ENCODE data around the gene FOXL1.

DNA sequence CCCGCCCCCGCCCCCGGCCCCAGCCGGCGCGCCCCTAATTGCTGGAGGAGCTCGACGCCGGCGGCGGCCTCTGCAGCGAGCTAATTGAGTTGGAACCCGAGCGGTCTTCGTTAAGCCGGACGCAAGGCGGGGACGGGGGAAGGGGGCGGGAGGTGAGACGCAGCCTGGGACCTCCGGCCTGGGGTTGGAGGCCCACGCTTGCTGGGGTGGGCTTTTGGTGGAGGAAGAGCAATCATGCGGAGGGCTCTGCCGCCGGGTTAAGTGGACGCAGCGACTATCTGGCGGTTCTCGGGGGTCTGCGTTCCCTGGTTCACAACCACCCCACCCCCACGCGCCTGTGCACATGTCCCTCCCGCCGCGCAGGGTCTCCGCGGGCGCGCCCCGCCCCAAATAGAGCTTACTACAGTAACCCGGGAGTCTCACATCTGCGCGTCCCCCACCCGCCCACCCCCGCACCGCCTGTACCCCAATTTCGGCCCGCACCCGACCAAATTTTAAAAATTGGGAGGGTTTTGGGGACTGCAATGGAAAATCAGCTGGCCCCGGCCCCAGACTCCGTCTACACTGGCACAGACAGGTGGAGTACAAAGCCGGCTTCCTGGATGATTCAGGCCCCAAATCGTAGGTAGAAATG lies 12.6 kb upstream of the FOXF1 start:
- PRO-cap, 3 experiments: no peak in any of the 3 experiments
- RAMPAGE, long total RNA, 4 experiments: no peak in any of the 4 experiments
- RRBS: 8% methylated on average over 22 of the region's 54 CpGs

GRCh38 chr16:86501565-86502020 lies 8.7 kb upstream of the FOXF1 start:
- PRO-cap, 3 experiments: no peak in any of the 3 experiments
- RAMPAGE, long total RNA, 4 experiments: no peak in any of the 4 experiments
- RRBS: no CpG with 5 or more reads among the region's 8 CpGs

DNA sequence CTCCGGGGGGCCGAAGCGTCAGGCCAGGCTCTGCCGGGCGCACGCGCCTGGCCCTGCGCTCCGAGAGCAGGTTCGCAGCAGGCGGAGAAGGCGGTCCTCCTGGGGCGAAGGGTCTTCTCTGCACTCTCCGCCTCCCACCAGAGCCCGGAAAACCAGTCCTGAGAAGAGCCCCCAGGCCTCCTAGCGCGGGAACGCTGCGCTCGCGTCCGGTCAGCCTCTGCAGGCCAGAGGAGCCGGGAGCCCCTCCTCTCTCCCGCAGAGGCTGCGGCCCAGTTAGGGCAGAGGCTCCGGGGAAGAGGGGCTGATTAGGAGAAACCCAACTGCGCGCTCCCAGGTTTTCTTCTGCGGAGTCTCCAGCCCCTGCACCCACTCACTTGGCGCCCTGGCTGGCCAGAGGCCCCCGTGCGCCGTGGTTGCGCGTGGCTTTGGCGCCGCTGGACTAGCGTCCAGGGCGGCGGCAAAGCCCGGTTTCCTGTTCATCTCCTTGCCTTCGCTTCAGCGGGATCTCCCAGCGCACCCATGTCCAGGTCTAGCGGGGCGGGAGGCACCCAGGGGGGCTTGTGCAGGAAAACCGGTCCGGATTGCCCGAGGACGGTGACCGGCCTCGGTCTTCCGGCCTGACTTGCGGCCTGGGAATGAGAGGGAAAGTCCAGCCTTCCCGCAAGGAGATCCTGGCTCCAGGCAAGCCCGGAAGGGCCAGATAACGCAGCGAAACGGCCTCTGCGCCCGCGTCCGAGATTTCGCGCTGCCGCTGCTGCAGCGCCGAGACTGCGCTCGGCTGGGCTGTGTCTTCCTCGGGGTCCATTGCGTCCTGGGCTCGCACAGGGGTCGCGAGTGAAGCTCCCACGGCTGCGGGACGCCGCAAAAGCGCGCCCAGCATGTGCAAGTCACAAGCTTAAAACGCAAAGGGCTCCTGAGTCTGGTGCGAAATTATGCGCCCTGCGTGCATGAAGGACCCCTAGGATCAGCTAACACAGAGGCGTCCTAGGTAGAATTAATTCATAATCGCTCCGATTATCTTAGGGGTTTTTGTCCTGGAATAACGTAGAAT lies 5.5 kb downstream of the FOXF1 start:
- PRO-cap, 3 experiments: no peak in any of the 3 experiments
- RAMPAGE, long total RNA, 4 experiments: no peak in any of the 4 experiments
- RRBS: 10% methylated on average over 28 of the region's 89 CpGs

DNA sequence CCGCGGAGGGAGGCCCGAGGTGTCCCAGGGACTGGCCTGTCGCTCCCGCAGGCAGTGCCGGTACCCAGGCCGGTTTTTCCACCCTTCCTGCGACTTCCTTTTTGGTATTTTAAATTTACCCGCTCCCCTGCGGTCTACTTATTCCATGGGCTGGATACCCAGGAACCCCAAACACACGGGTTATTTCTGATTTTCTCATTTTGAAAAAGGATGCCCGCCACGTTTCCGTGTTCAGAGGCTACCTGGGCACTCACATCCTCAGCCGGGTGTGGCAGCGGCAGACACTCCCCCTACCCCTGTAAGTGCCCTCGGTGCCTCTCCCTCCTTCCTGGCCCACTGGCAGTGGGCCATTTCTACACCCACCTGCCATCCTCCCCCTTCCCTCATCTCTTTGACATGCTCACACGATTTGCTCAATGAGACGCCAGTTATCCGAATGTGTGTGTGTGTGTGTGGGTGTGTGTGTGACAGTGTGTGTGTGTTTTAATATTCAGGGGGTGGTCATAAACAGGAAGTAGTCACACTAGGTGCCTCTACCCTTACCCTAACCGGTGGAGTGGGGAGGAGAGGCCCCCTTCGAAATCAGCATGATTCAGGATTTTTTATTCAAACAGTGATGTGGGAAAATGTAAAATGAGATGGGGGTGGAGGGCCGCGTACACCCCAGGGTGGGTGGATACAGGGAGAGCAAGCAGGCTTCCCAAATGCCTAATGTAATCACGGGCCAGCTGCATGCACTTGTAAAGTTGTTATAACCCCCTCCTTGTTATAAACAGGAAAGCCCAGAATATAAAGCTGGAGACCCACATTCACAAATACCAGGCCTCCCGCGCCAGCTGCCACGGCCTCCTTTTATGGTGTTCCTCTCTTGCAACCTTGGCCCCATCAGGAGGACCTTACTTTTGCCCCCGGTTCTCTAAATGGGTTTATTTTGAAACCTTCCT lies 1.3 kb upstream of the FOXL1 start:
- PRO-cap, 3 experiments: no peak in any of the 3 experiments
- RAMPAGE, long total RNA, 4 experiments: no peak in any of the 4 experiments
- RRBS: 3% methylated on average over 3 of the region's 29 CpGs

DNA sequence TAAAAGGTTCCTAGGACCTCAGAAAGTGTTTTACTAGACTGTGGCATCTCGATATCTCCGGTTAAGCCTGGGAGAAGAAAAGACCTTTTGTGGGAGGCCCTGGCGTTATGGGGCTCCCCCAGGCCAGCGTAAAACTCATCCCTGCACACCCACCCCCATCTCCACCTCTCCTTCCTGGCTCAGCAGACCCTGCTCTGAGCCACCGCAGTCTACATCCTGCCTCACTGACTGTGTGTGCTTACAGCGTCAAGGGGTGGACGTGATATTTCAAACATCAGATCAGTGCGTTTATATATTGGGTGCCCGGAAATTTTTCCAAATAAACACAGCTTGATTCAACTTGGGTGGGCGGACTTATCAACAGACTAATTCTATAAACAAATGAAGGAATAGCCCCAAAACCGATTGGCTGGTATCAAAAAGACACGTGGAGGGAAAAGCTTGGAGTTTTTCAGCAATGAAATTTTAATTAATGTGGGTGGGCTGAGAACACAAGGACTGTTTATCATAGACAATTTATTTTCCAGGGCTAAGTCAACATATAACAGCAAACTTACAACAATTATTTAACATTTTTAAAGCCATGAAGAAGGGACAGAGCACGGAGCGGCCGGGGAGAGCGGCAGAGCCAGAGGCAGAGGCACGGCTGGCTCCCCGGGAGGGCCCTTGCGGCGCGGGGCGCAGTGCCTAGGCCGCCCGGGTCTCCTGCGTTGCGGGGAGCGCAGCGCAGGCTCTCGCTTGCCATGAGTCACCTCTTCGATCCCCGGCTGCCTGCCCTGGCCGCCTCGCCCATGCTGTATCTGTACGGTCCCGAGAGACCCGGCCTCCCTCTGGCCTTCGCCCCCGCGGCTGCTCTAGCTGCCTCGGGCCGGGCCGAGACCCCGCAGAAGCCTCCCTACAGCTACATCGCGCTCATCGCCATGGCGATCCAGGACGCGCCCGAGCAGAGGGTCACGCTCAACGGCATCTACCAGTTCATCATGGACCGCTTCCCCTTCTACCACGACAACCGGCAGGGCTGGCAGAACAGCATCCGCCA lies at the start of gene FOXL1:
TSS of gene FOXL1 (plus strand) at position 569 of the 1,039 bp plus-strand sequence.
- PRO-cap, 3 experiments: peak in 3 of 3 experiments; most common plus-strand start position 472 of the sequence (in 1); most common minus-strand start position 236 of the sequence (in 2)
- RAMPAGE, long total RNA, 4 experiments: no peak in any of the 4 experiments
- RRBS: 10% methylated on average over 29 of the region's 56 CpGs

DNA sequence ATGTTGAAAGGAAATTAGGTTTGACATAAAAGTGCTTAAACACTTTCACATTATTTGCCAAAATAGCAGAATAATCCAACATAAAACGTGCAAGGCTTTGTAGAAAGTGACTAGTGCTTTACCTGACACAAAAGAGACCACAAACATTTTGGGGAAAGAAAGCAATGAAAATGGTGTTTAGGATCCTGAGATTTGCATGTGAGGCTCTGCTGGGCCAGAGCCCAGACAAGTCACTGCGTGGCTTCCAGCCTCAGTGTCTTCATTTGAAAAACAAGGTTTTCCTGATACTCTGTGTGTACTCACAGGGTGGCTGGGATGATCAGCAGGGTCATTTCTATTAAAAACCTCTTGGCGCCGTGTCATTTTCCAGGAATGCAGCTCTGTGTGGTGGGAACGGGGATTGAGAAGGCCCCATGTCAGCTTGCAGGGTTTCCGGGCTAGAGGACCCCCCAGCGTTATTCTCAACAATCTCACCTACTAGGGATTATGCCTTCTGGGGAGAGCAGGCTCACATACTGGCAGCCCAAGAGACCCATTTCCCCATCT lies 73.4 kb downstream of the FOXL1 start:
- PRO-cap, 3 experiments: no peak in any of the 3 experiments
- RAMPAGE, long total RNA, 4 experiments: no peak in any of the 4 experiments
- RRBS: no CpG with 5 or more reads among the region's 7 CpGs

- PRO-cap, 3 experiments: no peak in any of the 3 experiments
- RAMPAGE, long total RNA, 4 experiments: no peak in any of the 4 experiments
- RRBS: no CpG with 5 or more reads among the region's 30 CpGs
Measured at GRCh38 chr16:86869444-86870064, 291.2 kb downstream of the FOXL1 start.

GRCh38 chr16:87363770-87364782 lies 19.5 kb downstream of the FBXO31 start:
- PRO-cap, 3 experiments: no peak in any of the 3 experiments
- RAMPAGE, long total RNA, 4 experiments: no peak in any of the 4 experiments
- RRBS: no CpG with 5 or more reads among the region's 27 CpGs

- PRO-cap, 3 experiments: no peak in any of the 3 experiments
- RAMPAGE, long total RNA, 4 experiments: no peak in any of the 4 experiments
- RRBS: no CpG with 5 or more reads among the region's 10 CpGs
Measured at GRCh38 chr16:87406666-87407434, 14.7 kb downstream of the MAP1LC3B start.

DNA sequence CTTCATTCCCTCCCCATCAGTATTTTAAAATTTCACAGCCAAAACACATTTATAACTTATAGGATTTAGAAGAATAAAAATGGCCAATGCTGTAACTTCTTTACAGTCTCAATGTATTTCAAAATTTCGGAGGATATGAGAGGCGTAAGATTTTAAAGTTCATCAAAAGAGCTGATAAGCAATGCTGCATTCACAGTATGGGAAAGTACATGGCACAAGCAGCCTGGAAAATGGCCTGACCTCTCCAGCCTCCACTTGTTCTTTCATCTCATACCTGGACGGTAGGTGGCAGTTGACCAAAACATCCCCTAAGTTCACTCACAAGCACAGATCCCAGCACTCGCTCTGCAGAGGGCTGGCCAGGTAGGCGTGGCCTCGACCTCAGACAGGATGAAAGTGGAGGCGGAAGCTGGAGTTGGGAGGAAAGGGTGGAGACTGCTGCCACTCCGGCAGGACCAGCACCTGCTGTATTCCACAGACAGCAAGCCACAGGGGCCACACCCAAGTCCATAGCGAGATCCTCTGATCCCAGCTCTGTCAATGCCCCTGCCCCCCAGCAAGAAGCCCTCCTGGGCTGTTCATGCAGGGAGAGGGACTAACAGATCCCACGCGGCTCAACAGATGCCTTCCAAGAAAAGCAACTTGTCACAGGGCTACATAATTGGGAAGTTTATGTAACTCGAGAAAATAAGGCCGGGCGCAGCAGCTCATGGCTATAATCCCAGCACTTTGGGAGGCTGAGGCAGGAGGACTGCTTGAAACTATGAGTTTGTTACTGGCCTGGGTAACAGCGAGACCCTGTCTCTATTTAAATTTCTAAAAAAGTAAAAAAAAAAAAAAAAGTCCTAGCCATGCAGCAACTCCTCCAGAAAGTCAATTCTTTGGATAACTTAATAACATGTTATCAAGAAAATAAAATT lies 31.3 kb downstream of the ZCCHC14 start:
- PRO-cap, 3 experiments: peak in 2 of 3 experiments; most common plus-strand start position 412 of the sequence (in 1); most common minus-strand start position 342 of the sequence (in 1)
- RAMPAGE, long total RNA, 4 experiments: no peak in any of the 4 experiments
- RRBS: no CpG with 5 or more reads among the region's 15 CpGs

GRCh38 chr16:87536081-87536843 lies 43.4 kb upstream of the ZCCHC14 start:
- PRO-cap, 3 experiments: no peak in any of the 3 experiments
- RAMPAGE, long total RNA, 4 experiments: no peak in any of the 4 experiments
- RRBS: 30% methylated on average over 1 of the region's 12 CpGs

DNA sequence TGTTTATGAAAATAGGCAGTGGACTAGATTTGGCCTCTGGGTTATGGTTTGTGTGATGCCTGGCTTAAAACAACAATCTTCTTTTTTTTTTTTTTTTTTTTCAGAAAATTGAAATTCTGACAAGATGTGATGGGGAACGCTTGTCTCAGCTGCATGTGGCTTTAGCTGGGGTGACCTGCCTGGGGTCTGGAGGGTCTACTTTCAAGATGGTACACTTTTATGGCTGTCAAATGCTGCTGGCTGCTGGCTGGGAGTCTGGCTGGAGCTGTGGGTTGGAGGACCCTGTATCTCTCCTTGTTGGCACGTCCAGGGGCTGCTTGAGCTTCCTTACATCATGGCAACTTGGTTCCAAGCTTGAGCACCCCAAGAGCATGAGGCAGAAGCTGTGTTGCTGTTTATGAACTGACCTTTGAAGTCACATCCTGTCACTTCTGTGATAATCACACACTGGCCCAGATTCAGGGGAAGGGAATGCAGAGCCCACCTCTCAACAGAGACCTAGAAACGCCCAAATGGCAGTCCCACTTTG lies 3.2 kb upstream of the JPH3 start:
- PRO-cap, 3 experiments: no peak in any of the 3 experiments
- RAMPAGE, long total RNA, 4 experiments: no peak in any of the 4 experiments
- RRBS: no CpG with 5 or more reads among the region's 3 CpGs

DNA sequence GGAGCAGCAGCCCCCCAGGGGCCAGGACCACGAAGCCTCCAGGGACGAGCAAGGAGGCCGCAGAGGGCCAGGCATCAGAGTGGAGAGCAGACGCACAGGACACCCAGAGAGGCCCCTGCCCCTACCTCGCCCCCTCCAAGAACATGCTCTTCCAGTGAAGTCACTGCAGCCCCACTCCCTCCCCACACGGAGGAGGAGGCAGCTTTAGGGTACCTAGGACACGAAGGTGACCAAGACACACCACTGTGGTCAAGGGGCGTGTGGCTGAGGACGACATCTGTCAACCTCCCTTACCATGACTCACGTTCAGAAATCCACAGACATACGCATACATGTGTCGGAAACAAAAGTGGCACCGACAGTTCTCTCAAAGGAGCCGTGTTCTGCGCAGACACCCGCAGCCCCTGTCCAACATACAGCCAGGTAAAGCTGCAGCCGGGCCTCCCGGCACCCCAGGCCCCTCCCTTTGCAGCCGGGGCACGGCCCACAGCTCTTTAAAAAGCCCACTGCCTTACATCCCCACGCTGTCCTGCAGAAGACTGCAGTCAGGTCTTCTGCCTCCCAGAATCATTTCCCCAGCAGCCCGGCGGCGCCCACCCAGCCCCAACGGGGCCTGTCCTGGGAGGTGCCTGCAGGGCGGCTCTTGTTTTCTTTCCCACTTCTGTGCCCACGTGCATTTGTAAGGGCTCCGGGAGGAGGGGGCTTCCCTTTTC lies 40.4 kb upstream of the KLHDC4 start:
- PRO-cap, 3 experiments: no peak in any of the 3 experiments
- RAMPAGE, long total RNA, 4 experiments: no peak in any of the 4 experiments
- RRBS: 5% methylated on average over 8 of the region's 28 CpGs

- PRO-cap, 3 experiments: peak in 2 of 3 experiments; most common plus-strand start chr16:87806972 (in 1); most common minus-strand start chr16:87806896 (in 2)
- RAMPAGE, long total RNA, 4 experiments: no peak in any of the 4 experiments
- RRBS: no CpG with 5 or more reads among the region's 18 CpGs
Measured at GRCh38 chr16:87806792-87807606, 41.2 kb upstream of the KLHDC4 start.

- PRO-cap, 3 experiments: no peak in any of the 3 experiments
- RAMPAGE, long total RNA, 4 experiments: no peak in any of the 4 experiments
- RRBS: 94% methylated on average over 4 of the region's 18 CpGs
Measured at GRCh38 chr16:87823564-87824408, 45.5 kb downstream of the SLC7A5 start.

- PRO-cap, 3 experiments: no peak in any of the 3 experiments
- RAMPAGE, long total RNA, 4 experiments: no peak in any of the 4 experiments
- RRBS: no CpG with 5 or more reads among the region's 14 CpGs
Measured at GRCh38 chr16:88088079-88088411, 136.8 kb downstream of the BANP start.

DNA sequence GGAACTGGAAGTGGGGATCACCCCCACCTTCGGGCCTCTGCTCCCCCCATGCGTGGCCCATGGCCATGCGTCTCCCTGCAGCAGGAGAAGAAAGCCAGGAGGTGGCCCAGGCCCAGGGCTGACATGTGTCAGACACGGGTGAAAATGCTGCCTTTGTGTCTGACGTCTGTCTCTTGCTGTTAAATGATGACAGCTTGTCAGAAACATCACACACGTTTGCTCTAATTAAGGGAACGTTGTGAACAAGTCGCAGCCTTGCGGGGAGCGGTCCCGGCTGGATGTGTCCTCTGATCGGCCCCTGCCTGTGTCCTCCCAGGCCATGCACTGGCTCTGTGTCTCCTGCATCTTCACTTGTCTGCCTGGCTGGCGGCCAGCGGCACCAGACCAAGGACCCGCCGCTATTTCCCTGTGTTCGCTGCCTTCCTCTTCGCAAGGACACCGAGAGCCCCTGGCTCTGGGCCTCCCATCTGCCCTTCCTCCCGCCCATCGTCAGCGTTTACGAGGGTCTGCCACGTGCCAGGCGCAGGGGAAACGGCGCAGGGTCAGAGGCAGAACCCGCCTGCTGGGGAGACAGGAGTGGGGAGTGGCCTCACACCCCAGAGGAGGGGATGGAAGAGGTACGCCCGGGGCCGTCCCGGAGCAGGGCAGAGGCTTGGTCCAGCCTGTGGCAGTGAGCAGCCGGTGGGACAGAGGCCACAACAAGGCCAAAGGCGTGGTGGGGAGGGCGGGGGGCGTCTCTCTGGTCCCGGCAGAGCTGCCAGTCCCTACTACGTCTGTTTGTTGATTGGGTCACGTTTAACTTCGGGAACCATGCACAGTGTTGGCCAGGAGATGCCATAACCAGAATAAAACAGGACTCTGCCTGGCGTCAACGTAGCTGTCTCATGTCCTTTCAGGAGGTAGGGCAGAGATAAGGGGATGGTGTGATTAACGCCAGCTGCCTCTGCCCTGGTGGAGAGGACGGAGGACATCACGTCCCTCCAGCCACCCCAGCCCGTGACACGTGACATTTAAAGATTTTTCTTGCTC lies 192.6 kb downstream of the BANP start:
- PRO-cap, 3 experiments: peak in 1 of 3 experiments; most common plus-strand start position 250 of the sequence (in 1); most common minus-strand start position 321 of the sequence (in 1)
- RAMPAGE, long total RNA, 4 experiments: no peak in any of the 4 experiments
- RRBS: 14% methylated on average over 6 of the region's 47 CpGs

DNA sequence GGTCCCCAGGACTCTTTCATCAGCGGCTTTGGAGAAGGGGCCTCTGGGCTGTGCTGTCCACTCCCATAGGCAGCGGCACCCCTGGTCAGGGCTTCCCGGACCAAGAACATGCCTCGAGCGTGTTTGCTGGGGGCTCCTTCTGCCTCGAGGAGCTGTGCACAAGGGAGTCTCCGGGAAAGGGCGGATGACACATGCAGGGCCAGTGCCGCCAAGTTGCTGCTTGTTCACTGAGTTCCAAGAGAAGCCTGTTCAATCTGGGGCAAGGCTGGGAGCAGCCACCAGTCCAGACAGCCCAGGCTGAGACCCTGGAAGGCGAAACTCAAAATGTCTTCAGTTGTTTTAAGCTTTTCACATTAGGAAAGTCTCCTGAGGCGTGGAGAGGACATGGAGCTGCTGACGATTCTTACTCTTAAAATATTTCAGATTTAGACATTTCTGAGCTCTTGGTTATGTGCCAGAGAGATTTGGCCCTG lies 84.5 kb upstream of the ZNF469 start:
- PRO-cap, 3 experiments: peak in 2 of 3 experiments; most common plus-strand start position 252 of the sequence (in 2)
- RAMPAGE, long total RNA, 4 experiments: no peak in any of the 4 experiments
- RRBS: 58% methylated on average over 5 of the region's 12 CpGs

- PRO-cap, 3 experiments: peak in 2 of 3 experiments; most common plus-strand start chr16:88315918 (in 1); most common minus-strand start chr16:88315879 (in 2)
- RAMPAGE, long total RNA, 4 experiments: no peak in any of the 4 experiments
- RRBS: 39% methylated on average over 13 of the region's 29 CpGs
Measured at GRCh38 chr16:88315578-88316328, 67.0 kb upstream of the ZNF469 start.

DNA sequence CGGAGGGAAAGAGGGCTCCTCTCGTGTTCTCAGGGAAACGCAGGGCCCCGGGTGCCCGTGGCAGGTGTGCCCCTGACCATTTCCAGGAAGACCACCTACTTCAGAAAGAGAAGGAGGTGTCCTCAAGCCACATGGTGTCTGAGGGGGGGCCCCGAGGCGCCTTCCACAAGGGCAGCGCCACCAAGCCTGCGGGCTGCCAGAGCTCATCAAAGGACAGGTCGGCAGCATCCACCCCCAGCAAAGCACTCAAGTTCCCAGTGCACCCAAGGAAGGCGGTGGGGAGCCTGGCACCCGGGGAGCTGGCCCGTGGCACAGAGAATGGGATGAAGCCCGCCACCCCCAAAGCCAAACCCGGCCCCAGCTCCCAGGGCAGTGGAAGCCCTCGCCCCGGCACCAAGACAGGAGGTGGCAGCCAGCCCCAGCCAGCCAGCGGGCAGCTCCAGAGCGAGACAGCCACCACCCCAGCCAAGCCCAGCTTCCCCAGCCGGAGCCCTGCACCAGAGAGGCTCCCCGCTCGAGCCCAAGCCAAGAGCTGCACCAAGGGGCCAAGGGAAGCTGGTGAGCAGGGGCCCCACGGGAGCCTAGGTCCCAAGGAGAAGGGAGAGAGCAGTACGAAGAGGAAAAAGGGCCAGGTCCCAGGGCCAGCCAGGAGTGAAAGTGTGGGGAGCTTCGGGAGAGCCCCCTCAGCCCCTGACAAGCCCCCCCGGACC lies 14.6 kb upstream of the ZFPM1 start:
- PRO-cap, 3 experiments: no peak in any of the 3 experiments
- RAMPAGE, long total RNA, 4 experiments: start-site peak on the plus strand in 1 of 4 experiments, centred at position 517 of the sequence, 5 reads per replicate
- RRBS: 84% methylated on average over 12 of the region's 26 CpGs

Measured in adrenal gland (tissue), 7 donors.